Vein endothelial cell (primary cell): Measurements from ENCODE around the gene BORCS6.

DNA sequence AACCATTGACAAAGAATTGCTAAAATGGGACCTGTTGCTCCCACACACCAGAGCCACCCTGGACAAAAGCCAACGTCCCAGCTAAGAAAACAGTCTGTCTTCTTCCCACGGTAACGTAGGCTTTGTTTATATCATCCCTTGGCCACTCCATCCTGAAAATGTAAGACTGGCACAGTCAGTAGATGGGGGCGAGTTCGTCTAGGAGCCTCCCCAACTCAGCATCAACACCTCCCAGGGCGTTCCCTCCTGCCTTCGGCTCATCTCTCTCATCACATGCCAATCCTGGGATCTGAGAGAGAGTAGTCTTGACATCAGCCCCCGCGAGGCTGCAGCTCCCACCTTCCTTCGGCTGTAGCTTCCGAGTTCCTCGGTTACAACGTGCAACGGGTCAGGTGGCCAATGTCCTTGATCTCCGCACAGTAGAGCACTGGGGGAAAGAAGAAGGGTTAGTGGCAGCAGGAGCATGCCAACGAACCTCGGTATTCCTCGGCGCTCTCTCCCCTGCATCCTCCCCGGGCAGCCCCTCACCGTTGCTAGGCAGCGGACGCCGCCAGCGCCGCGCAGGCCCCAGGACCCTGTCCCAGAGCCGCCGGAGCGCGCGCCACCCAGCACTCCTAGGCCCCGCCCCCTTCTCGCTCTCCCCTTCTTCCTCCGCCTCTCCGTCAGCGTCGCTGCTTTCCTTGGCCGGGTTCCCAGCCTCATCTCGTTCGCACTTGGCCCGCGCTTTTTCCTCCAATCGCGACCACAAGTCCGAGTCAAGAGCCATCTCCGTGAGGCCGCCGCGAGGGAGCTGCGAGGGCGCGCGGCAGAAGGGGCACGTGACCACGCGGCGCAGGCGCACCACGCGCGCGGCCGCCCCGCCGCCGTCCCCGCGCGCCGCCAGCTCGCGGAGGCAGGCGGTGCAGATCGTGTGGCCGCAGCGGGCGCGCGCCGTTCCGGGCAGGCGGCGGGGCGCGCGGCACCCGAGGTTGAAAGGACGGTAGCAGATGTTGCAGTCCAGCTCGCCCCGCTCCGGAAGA is 629 bp downstream of the RNF227 start:
- CAGE, long polyA plus RNA, result no peak

GRCh38 chr17:7922157-7922820 is 6.2 kb upstream of the RNF227 start:
- CAGE, long polyA plus RNA, result no peak

GRCh38 chr17:7951467-7952404 is 19.7 kb downstream of the CNTROB start:
- CAGE, long polyA plus RNA, result no peak

DNA sequence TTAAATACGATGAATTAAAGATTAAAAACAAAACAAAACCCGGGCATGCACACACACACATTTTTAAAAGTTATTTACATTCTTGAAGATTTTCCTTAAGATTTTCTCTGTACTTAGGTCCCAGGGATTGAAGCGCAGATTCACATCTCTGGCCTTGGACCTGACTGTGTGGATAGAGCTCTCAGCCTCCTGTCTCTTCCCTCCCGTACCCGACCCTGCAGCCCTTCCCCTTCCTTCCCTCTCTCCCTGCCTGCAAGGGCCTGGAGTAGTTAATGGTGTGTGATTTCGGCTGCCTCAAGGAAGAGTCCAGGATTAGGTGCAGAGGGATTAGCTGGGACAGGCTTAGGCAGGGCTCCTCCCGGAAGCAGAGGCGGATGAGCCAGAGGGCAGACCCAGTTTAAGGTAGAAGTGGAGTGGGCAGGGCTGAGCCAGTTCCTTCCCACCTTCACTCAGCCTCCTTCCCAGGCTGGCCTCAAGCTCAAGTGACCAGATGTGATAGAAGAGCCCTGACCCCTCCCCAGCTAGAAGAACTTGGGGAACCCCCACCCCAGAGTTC is 16.7 kb downstream of the GUCY2D start:
- CAGE, long polyA plus RNA, result no peak

GRCh38 chr17:8048317-8048965 is 9.6 kb downstream of the ALOX15B start:
- CAGE, long polyA plus RNA, result no peak

- CAGE, long polyA plus RNA, result no peak
Observed at GRCh38 chr17:8120060-8121254, 2.1 kb upstream of the ALOXE3 start.

GRCh38 chr17:8141652-8142845 is 10.2 kb downstream of the PER1 start:
- CAGE, long polyA plus RNA, result no peak

GRCh38 chr17:8149630-8150015 is 2.6 kb downstream of the PER1 start:
- CAGE, long polyA plus RNA, result no peak

DNA sequence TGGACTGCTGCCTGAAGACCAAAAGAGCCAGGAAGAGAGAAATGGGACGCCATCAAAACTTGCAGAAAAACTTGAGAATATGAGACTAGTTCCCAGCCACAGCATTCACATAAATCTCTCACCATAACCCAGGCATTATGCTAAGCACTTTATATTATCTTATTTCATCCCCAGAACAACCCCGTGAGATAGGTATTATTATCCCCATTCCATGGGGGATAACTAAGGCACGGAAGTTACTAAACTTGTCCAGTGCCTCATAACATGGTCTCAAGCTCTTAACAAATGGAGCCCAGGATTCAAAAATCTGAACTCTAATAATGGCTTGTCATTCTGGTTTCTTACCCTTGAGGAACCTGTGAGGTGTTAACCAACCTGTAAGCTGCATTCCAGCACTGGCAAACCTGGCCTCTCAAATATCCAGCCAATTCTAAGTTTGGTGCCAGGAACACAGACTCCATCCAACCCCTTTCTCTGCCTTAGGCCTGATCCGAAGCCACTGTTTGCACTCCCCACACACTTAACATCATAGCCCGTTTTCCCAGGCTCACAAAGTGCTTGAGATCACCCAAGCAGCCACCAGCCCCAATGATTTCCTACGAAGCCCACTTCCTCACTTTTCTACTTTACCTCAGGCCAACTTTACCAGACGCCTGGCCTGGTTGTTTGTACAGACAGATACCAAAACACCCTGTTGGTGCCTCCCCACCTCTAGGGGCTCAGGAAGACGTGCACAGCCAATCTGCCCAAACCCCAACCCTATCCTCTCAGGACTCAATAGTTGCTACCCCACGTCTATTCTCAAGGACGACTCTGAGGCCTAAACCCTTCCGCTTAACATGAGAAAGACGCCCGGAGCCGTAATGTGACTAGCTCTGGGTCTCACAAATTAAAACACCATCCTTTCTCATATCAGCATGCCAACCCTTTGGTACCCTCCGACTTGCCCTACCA is 3.0 kb upstream of the PER1 start:
- CAGE, long polyA plus RNA, result no peak

GRCh38 chr17:8155995-8156643 is 3.9 kb upstream of the PER1 start:
- CAGE, long polyA plus RNA, result no peak

- CAGE, long polyA plus RNA, result no peak
Observed at GRCh38 chr17:8189117-8190241, at the start of gene BORCS6. TSS of gene BORCS6 (minus strand) at chr17:8190180.

DNA sequence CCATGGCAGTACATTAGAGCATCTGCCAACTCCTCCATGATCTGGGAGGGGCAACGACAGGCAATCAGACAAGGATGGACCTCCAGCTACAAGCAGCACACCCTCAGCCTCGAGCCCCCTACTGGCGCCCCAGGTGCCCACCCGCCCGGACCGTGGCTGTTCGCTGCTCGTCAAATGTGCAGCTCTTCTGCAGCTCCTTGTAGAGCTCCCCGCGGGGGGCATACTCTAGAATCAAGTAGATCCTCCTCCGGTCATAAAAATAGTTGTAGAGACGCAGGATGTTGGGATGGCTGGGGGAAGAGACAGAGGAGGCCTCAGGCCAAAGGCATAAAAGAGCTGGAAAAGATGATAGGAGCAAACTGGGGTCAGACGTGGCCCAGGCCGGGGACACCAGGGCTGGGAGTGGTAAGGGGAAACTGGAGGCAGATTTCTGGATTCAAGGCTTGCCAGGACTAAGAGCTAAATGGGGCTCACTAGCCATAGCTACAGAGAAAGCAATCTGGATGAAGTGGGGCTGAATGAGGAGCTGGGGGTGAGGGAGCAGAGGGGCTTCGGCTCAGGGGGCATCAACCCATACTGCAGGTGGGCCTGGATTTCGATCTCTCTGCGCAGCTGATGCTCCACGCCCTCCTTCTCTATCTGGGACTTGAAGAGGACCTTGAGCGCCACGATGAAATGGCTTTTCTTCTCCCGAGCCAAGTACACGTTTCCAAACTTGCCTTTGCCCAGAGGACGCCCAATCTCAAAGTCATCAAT is 3.6 kb downstream of the AURKB start:
- CAGE, long polyA plus RNA, result no peak

- CAGE, long polyA plus RNA, result no peak
Observed at GRCh38 chr17:8223331-8223735, 13.0 kb upstream of the AURKB start.

DNA sequence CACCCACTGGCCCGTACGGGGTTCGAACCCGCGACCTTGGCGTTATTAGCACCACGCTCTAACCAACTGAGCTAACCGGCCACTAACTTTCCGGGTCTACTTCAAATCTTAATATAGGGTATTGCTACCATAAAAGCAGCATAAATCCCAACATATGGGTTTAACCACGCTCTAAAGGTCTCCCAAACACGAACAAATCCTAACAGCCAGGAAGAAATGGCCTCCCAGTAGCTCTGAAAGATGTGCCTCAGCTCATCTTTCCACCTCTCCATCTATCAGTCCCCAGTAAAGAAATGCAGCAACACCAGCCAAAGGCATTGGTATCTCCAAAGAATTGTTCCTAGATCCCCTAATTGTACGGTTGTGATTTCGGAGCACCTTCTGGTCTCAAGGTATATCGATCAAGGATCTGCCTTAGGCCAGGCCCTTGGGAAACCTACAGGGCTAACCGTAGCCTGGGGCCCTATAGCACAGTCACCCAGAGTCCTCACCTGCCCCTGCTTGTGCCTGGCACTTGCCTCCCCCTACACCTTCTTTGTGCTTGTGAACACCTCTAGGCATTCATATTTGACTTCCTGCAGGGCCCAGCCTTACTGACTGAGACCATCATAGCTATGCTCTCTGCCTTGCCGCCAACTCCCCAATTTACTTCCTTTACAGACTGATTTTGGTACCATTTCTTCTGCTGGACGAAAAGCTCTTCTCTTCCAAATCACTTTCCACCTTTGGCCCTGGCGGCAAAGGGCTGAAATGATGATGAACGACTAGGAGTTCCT is 16.8 kb upstream of the AURKB start:
- CAGE, long polyA plus RNA, result no peak

DNA sequence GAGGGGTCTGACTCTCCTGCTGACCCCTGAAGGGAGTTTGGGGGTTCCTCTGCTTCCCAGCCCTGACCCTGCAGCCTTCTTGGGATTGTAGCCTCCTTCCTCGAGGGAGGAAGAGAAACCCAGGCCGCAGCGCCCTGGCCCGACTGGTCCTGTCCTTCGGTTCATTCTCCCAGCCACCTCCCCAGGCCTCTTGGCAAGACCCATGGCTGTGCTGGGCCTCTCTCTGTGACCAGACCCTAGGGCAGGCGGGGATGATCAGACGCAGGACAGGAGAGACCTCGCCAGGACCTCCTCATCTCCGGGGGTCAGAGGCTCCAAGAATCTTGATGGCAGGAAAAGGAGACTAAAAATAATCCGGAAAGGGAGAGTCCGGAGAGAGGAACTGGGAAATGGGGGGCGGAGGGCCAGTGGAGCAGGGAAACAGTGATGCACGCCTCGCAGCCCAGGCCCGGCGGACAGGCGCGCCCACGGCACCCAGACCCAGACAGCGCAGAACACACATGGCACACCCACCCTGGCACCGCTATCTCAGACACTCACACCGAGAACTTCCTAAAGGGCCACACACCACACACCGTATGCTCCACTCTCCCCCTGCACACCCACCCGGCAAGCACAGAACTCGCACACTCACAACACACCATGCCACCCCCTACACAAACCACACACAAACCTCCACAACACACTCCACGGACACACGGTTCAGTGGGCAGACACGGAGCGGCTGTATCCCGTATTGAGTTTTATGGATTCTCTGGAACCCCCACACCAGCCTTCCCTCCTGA is 1.3 kb downstream of the ARHGEF15 start:
- CAGE, long polyA plus RNA, result no peak

DNA sequence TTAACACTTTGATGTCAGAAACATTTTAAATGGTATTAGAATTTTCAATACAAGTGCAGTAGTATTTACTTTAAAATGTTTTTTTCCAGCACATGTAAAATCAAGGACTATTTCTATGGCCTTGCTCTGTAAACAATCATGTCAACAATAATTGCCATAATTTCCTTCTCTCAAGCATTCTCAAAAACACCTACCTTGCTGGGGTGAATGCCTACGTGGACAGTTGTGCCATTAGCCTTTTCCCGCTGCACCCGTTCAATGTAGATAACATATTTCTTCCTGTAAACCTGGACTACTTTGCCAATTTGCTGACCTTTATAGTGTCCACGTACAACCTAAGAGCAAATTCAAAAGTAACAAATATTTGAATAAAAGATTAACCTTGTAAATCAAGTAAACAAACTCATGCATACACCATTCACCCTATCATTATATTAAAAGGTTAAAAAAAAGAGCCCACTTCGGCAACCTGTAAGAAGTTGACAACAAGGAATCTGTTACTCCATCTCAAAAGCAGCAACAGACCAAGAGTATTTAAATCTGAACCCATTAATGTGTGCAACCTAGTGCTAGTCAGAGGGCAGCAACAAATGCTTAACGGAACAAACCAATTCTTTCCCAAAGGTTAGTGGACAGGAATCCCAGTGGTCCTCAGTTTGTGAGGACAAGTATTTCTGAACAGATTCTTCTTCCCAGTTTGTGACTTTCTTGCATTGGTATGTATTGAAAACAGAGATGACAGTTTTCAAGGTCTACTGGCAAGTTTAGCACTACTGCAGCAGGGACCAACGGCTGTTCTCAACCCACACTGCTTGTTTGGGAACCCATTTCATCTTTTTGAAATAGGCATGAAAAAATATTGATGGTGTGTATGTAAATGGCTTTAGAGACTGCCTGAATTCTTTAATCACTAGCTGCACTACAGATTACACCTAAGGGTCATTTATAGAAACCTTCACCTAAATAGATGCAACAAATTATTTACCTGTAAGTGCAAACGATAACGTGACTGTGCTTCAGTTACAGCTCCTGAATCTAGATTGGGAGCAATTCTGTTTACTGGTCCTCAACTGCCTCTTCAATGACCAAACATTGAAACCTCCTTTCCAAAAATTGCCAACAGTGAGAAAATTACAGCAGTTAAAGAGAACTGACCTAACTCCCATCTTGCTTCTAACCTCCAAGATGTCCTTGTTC is 3.0 kb downstream of the RPL26 start:
- CAGE, long polyA plus RNA, result no peak

GRCh38 chr17:8384868-8385804 is 2.1 kb upstream of the RPL26 start:
- CAGE, long polyA plus RNA, result no peak

- CAGE, long polyA plus RNA, result no peak
Observed at GRCh38 chr17:8420435-8421071, 15.1 kb upstream of the NDEL1 start.

- CAGE, long polyA plus RNA, result no peak
Observed at GRCh38 chr17:8490106-8490644, 54.5 kb downstream of the NDEL1 start.

GRCh38 chr17:8909834-8910310 is 42.4 kb upstream of the PIK3R6 start:
- CAGE, long polyA plus RNA, result no peak